Subcutaneous preadipocyte (primary cell): ENCODE measurements around the genes NGLY1 and OXSM.

DNA sequence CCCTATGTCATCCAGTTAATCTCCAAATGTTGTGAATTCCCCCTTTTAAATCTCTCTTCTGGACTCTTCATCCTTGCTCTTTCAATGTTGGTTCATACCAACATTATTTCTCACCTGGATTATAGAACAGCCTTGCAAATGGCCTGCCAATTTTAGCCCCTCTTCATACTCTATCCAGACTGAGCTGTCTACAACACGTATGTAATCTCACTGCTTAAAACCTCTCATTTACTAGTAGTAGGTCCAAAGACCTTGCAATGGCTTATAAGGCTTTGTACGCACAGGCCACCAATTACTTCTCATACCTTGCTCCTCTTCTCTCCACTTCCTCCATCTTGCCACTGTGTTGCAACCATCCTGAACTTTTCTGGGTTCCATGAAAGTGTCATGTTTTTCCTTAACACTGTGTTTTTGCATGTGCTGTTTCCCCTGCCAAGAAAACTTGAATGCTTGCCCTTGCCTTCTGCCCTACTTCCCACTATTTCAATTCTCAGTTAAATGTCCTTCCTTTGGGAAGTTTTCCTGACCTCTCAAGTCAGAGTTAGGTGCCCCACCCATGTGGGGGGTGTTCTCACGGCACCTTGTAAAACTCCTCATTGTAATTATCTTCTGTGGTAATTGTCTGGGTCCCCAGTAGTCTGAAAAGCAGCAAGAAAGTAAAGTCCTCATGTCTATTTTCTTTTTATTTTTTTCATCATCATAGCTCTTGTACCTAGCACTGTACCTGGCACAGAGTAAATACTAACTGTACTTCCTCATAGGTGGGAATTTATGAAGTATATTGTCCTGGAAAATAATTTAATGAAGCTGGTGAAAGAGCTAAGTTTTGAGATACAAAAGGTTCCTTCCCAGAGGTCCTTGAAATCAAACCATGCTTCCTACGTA lies 182.8 kb downstream of the THRB start:
- CAGE, long polyA plus RNA, result no peak

DNA sequence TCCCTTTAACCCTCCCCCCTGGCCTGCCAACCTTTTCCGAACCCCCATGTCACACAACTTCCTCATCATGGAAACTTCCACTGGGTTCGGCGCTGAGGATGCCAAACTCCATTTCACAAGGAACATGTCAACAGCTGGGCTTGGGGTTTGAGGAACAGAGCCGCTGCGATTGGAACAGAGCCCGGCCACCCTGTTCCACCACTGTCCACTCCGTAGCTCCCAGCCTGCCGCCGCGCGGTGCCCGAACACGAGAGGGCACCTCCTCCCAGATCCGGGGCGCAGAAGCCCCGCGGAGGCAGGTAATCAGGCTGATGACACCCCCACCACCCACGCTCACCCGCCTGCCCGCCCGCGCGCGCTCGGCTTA lies 474 bp downstream of the THRB start:
- CAGE, long polyA plus RNA, result no peak

DNA sequence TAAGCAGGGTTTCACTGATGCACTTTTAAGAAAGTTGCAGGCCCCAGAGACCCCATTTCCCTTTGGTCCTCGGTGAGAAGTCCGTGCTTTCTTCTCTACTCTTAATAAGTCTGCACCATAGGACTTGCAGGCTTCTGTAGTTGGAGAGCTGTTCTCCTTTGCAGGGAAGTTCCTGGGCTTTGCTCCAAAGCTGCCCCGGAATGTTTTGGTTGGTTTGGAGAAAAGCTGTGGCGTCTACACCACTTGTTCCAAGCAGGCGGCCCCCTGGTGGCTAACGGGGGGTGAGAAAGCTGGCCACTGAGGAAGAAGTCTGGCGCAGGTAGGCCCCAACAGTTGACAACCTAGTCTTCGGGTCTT lies 1.8 kb upstream of the THRB start:
- CAGE, long polyA plus RNA, result no peak

- CAGE, long polyA plus RNA, result no peak
These were observed 275.0 kb upstream of the RARB start for GRCh38 chr3:25153129-25153482.

DNA sequence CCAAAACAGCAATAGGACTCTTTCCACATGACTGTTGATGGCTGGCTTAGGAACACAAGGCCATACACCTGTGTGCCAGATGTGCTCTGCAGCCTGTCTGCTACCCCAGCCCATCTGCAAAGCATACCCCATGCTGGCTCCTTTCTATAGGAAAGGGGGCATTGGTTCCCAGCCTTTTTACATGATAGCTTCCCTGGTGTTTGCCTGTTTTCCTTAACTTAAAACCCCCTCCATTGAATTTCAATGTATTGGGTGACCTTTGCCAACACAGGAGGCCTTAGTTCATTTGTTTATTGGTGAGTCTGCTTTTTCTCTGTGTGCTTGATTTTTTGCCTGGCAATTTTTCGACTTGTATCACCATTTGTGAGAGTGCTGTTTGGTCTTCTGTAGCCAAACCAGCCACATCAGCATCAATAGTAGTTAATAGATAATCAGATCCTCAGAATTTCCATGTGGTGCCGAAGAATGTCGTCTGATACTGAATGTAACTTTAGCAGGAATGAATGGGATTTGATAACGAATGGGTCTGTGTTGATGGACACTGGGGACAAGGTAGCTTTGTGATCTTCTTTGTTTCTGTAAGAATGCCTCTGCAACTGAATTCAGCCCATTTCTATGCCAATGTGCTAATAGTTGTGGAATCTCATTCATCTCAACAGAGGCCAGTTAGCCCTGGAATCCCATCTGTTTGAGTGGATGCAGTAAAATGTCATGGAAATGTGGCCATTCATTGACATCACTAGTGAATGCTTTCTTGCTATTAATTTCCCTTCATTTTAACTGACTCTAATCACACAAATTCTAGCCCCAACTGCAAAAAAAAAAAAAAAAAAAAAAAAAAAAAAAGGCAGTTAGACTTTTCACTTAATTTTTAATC lies 272.1 kb upstream of the RARB start:
- CAGE, long polyA plus RNA, result no peak

DNA sequence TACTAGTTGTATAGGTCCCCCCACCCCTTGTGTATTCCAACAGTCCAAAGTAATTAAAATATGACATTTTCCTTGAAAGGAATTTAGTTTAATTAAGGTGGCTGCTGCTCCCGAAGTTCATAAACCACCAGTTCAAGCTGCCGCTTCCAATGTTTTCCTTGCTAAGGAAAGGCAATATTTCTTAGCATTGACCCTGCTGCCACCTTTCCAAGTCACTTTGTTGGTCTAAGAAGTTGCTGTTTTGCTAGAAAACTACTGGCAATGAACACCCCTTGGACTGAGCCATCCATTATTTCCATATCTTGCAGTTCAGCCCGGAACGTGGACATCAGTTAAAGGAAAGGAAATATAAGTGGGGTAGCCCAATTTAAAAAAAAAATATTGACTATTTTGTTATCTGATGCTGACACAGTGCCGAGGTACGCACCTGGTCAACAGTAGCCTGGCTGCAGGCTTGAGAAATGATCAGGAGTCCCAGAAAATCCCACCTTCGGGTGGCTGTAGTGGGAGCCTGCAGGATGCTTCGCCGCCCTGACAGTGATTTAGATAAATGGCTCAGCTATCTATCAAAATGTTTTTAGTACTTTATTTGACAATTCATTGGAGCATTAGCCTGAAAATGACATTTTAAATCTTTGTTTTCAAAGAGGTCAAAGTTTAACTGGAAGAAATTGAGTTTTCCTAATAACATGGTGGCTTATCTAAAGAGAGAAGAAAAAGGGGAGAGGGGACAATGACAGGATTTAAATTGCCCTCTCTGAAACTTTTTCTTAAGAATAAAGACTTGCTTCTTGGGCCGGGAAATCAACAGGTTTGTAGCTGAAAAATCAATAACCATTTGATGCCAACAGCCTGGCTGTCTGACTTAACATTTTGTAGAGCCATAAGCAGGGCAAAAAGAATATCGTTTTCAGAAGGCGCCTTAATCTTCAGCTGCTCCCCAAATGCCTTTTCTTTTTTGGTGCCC lies 1.5 kb downstream of the RARB start:
- CAGE, long polyA plus RNA, result no peak

- CAGE, long polyA plus RNA, result no peak
These were observed 1.3 kb downstream of the TOP2B start for GRCh38 chr3:25663366-25663771.

GRCh38 chr3:25782520-25783531 lies at the start of gene NGLY1:
Gene NGLY1, minus strand, starts transcription at chr3:25783443.
- CAGE, long polyA plus RNA, result start-site peak on the minus strand at chr3:25783393-25783417, 258 and 46 reads in 2 replicates

GRCh38 chr3:25789650-25790735 lies at the start of gene OXSM:
Gene OXSM, plus strand, starts transcription at chr3:25790090.
- CAGE, long polyA plus RNA, result no peak

- CAGE, long polyA plus RNA, result no peak
These were observed 3.7 kb downstream of the OXSM start for GRCh38 chr3:25793692-25793970.

- CAGE, long polyA plus RNA, result no peak
These were observed 309.9 kb downstream of the OXSM start for GRCh38 chr3:26099746-26100334.

DNA sequence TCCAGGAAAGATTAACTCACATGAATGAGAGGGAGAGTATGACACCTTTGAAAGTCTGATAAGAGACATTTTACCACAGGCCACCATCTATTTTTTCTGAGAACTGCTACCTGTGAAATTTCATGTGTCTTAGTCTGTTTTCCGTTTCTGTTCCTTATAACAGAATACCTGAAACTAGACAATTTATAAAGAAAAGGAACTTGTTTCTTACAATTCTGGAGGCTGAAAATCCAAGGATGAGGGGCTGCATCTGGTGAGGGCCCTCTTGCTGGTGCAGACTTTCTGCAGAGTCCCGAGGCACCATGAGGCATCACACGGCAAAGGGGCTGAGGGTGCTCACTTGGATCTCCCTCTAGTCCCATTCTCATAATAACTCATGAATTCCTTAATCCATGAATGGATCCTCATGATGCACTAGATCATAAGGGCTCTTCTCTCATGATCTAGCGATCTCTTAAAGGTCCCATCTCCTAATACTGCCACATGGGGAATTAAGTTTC lies 159.2 kb downstream of the NEK10 start:
- CAGE, long polyA plus RNA, result no peak

- CAGE, long polyA plus RNA, result no peak
These were observed 23.4 kb downstream of the NEK10 start for GRCh38 chr3:27345399-27346655.

DNA sequence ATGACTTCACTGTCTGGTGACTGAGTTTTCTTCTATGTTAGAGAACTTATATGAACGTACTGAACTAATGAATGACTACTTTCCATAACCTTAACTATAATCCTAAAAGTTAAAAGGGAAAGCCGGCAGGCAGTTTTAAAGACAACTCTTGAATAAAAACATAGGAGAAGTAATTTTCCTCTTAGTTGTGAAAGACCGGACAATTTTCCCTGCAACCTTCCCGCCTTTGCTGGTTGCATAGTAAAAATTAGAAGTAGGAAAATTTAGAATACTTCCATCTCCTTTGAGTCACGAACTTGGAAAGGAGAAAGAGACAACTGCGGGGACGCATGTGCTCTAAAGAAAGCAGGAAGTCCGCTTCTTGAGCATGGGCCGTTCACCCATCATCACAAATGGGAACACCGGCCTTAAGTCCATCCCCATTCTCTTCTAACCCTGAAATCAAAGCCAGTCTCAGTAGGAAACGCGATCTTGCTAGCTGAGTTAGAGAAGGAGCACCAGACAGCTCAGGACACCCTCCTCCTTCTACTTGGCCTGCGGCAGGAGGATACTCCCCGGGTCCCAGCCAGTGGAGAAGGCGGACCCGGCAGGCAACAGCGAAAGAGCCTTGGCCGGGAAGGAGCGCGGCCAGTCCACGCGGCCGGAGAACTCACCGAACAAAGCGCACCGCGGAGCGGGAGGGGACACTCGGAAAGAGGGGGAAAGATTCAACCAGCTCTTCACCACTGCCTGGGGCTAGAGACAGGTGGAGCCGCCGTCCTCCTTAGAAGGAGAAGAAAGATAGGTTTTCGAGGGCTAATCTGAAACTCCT lies 1.1 kb downstream of the SLC4A7 start:
- CAGE, long polyA plus RNA, result no peak

GRCh38 chr3:27721377-27722181 lies 544 bp downstream of the EOMES start:
- CAGE, long polyA plus RNA, result no peak

GRCh38 chr3:28059055-28059777 lies 182.2 kb upstream of the CMC1 start:
- CAGE, long polyA plus RNA, result no peak

DNA sequence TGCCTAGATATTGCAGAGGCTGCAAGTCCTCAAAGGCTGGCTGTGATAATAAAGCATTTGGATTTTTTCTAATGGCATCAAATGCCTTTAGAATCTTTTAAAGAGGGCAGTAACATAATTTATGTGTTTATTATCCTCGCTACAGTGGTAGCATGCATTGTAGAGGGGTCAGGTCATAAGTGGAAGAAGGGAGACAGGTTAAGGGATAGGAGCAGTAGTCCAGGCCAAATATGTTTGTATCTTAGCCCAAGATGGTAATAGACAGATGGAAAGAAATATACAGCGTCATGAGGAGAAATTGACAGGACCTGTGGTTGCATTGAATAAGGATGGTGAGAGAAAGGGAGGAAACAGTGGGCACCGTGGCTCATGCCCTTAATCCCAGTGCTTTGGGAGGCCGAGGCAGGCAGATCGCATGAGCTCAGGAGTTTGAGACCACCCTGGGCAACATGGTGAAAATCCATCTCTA lies 2.7 kb downstream of the CMC1 start:
- CAGE, long polyA plus RNA, result no peak

GRCh38 chr3:28575105-28575813 lies 226.6 kb upstream of the AZI2 start:
- CAGE, long polyA plus RNA, result no peak

DNA sequence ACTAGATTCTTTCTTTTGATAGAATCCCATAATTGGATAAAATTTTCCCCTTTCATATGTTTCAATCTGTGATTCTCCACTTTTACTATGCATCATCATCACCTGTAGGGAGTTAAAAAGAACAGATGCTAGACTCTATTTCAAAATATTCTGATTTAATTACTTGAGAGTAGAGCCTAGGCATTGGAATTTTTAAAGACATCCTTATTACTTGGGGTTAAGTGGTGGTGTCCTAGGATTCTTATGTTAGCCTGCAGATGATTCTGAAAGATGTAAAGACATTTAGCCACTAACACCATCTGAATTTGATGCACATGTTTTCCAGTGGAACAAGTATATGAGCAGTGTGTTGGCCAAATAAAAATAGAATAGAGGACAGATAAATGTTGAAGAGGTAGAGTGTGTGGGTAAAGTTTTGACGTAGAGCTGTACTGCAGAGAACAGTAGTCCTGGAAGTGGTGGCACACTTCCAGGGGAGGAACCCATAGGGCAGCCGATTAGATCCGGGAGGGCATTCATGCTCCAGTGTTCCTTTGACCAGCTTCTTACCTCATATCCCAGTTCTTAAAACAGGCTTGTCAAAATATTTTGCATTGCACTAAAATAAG lies 429.0 kb upstream of the AZI2 start:
- CAGE, long polyA plus RNA, result no peak

GRCh38 chr3:29516289-29516671 lies 235.4 kb downstream of the RBMS3 start:
- CAGE, long polyA plus RNA, result no peak